ENCODE results near the genes EPHB2 and ELOA.

GRCh38 chr1:22637781-22638209 is 1.4 kb downstream of the C1QA start:
- PRO-cap = no peak
- RAMPAGE, long total RNA, 2 experiments = no peak in any of the 2 experiments

DNA sequence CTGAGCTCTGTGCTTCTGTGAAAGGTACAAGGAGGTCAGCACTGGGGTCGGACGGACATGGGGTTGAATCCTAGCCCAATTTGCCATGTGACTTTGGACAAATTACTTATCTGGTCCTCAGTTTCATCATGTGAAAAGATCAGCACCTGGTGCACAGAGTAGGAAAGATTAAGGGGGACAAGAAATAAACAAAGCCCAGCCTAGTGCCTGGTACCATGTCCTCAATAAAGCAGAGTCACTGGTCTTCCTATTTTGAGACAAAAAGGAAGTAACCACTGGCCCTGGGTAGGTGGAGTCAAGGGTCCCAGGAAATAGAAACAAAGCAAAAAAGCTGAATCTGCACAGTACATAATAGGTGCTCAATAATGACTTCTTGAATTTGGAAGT is 2.0 kb upstream of the EPHB2 start:
- PRO-cap = no peak
- RAMPAGE, long total RNA, 2 experiments = no peak in any of the 2 experiments

- PRO-cap = unidirectional peak, plus-strand start at chr1:22710839
- RAMPAGE, long total RNA, 2 experiments = no peak in any of the 2 experiments
Measured at GRCh38 chr1:22710439-22711453, at the start of gene EPHB2. Gene EPHB2, plus strand, starts transcription at chr1:22710839.

DNA sequence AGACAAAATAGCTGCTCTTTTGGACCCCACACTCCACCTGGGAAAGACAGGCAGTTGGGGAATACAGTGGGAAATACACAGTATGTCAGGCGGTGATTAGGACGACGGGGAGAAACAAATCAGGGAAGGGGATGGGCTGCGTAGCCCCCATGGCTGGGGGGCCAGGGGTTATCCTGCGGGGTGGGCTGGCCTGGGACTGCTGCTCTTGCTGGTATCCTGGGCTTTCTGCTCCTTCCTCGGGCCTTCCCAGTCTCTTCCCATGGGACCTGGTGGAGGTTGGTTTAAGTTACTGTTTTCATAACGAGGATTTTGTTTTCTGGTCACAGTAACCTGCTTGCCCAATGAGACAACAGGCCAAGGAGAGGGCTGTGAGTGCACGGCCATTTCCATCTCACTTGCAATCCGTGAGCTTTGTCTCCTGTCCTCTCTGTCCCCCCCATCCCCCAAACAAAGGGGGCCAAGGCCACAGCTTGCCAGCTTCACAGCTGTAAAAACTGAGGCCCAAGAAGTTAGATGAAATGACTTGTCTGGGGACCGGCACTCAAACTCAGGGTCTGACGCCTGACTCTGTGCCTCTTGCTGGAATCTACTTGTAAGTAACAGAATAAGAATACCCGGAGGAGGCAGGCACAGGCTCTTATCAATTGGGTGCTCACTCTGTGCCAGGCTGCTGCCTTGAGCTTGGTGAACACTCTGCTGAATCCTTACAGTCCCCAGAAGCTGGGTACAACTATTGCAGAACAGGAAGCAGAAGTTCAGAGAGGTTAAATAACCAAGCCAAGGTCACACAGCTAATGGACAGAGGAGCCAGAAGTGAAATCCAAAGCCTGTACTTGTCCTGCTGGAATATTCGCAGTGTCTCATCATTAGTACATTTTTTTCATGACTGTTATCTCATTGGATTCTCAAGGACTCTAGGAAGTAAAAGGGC is 85.8 kb downstream of the EPHB2 start:
- PRO-cap = no peak
- RAMPAGE, long total RNA, 2 experiments = no peak in any of the 2 experiments

GRCh38 chr1:22829824-22830769 is 119.5 kb downstream of the EPHB2 start:
- PRO-cap = no peak
- RAMPAGE, long total RNA, 2 experiments = no peak in any of the 2 experiments

DNA sequence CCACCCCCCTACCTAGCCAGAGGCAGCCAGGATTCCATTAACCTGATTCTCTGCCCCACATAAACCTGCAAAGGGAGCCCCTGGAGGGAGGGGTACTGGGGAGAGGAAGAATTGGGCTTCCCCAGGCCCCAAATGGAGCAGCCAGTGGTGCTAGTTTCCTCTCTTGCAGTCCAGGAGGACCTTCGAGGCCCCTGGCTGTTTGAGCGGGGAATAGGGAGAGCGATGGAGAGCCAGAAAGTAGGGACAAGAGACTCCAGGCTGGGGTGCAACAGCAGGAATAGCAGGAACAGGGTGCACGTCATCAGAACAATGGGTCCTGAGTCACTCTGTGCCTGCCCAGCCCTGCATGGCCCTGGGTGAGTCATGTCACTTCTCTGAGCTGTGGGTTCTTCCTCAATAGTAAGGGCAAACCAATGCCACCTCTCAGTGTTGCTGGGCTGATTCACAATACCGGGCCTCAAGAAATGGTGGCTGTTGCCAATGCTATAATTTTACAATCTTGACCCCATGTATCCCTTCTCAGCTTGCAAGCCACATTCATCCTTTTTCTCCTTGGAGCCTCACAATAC is 121.3 kb downstream of the EPHB2 start:
- PRO-cap = no peak
- RAMPAGE, long total RNA, 2 experiments = no peak in any of the 2 experiments

- PRO-cap = no peak
- RAMPAGE, long total RNA, 2 experiments = no peak in any of the 2 experiments
Measured at GRCh38 chr1:23099640-23100657, 80.7 kb downstream of the KDM1A start.

DNA sequence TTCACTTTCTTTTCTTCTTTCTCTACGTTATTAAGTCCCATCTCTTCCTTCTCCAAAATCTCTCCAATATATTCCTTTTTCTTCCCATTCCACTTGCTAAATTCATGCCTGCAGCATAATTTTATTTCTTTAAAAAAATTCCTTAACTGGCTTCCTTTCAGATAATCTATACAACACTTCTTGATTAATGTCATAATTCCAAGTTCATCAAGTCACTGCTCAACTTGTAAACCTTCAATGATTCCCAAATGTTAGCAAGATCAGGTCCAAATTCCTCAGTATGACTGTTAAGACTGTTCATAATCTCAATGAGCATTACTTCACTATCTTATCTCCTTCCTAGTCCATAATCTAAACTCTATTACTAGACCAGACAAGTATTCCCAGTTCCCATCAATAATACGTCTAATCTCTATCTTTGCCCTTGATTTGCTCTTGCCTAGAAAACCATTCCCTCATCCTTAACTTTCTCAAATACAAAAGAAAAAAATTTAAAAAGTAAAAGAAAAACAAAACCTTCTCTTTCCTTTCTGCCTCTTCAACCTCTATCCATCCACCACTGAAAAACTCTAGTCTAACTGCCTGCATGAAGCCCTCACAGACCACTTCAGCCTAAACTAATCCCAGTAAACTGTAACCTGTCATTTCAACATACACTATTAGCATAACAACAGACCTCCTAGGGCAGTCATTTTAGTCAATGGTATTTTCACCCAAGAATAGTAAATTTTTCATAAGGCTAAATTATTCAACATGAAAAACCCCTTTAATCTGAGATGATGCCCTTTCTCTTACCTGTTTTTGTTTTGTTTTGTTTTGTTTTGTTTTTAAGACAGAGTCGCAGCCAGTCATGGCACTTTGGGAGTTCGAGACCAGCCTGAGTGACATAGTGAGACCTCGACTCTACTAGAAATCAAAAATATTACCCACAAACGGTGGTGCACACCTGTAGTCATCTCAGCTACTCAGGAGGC is 64.2 kb downstream of the HTR1D start:
- PRO-cap = no peak
- RAMPAGE, long total RNA, 2 experiments = start-site peak on the minus strand in 1 of 2 experiments, centred at position 233 of the sequence, 8 reads per replicate

GRCh38 chr1:23187482-23188125 is 29.7 kb downstream of the HTR1D start:
- PRO-cap = no peak
- RAMPAGE, long total RNA, 2 experiments = no peak in any of the 2 experiments

- PRO-cap = no peak
- RAMPAGE, long total RNA, 2 experiments = no peak in any of the 2 experiments
Measured at GRCh38 chr1:23196525-23197308, 20.6 kb downstream of the HTR1D start.

DNA sequence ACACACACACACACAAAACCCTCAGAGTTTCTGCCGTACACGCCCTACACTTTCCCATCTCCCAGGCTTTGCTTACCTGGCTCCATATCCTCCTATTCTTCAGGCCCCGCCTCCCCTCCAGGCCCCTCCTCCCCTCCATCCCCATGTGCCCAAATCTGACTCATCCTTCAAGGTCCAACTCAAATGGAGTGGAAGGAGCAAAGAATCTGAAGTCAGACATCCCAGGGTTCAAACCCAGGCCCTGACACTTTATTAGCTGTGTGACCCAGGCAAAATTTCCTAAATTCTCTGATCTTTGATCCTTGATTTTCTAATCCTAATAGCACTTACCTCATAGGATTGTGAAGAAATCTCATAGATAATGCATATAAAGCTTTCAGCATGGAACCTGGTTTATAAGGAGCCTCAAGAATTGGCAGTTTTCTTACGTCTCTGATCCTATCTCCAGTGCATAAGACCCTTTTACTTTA is 3.8 kb upstream of the E2F2 start:
- PRO-cap = no peak
- RAMPAGE, long total RNA, 2 experiments = no peak in any of the 2 experiments

DNA sequence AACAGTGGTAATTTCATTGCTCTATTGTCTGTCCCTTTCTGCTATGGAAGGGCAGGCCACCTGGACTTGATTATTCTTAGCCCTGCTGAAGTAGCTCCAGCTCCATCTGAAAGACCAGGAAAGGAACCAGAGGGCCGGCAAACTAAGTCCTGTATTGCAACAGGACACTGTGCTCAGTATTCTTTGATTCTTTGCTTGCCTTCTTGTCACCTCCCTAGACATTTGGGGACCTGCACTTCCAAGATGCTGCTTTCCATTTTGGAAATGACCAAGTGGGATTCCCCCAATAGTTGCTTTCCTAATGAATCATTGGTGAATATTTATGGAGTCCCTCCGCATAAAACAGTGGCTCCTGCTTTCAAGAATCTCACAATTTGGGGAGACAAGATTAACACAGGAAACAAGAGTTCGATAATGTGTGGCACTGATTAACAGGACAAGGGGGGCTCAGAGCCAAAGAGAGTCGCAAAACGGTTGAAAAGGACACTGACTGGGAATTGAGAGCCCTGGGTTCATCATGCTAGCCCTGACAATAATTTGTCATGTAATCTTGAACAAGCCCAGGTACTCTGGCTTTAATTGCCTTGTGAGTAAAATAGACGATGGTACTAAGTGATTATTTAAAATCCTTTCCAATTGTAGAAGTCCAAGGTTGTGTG is 1.3 kb upstream of the ID3 start:
- PRO-cap = no peak
- RAMPAGE, long total RNA, 2 experiments = no peak in any of the 2 experiments

DNA sequence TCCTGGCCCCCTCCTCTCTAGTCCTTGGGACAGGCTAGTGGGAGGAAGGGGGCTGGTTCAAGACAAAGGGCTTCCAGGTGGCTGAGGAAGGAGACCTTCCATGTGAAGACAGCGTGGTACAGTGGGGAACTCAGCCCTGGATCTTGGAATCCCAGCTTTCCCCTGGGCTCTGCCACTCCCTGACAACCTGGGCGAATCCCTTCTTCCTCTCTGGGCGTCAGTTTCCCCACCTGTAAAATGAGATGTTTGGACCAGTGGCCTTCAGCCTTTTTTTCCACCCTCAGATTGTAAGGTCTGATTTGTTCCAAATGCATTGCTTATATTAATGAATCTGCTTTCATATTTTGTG is 9.9 kb upstream of the ID3 start:
- PRO-cap = no peak
- RAMPAGE, long total RNA, 2 experiments = no peak in any of the 2 experiments

DNA sequence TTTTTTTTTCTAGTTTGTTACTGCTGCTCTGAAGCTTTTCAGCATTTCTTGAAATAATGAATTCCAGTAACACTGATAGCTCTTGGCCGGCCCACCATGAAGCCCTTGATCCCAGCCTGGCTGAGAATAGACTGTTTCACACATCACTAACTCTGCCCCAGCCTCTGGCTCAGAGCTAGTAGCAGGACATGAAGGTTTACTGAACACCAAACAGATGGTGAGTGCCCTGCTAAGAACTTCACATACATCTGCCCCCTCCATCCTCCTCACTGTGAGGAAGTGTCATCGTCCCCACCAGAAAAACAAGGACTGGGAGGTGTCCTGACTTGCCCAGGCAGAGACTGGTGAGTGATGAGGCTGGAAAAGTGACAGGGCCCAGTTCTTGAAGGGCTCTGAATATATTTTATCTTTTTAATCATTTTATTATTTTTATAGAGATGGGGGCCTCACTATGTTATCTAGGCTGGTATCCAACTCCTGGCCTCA is 33.2 kb upstream of the ID3 start:
- PRO-cap = no peak
- RAMPAGE, long total RNA, 2 experiments = no peak in any of the 2 experiments

DNA sequence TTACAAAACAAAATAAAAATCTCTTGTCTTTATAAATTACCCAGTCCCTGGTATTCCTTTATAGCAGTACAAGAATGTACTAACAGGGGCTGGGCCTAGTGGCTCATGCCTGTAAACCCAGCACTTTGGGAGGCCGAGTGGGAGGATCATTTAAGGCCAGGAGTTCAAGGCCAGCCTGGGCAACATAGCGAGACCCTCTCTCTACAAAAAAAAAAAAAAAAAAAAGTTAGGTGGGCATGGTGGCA is 36.5 kb upstream of the ID3 start:
- PRO-cap = no peak
- RAMPAGE, long total RNA, 2 experiments = no peak in any of the 2 experiments

DNA sequence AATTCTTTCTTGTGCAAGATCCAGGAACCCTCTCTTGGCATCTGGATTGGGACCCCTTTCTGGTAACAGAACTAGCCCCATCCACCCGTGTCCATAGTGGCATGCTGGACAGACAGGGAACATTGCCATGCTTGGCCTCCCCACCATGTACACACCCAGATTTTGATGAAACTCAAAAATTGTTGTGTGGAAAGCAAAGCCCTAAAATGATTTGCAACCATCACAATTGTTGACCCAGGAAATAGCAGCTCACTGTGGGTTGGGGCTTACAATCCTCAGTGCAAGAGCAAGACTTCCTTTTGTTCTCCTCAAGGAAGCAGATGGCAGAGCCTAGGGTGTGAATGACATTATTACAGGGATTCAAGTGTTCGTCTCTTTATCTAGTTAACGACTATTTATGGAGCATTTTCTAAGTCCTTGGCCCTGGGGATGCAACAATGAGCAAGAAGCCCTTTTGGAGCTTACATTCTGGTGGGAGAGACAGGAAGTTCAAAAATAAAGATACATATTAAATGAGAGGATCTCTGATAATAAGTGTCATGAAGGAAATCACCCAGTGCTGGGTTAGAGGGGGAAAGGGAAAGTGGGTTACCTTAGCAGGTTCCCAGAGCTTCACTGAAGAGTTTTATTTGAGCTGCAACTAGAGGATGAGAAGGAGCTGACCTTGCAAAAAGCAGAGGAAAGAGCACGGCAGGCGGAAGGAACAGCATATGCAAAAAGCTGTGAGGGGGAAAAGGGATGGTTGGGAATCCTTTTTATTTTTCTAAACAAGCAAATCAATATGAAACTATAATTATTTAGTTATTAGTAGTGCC is 38.4 kb upstream of the ID3 start:
- PRO-cap = no peak
- RAMPAGE, long total RNA, 2 experiments = no peak in any of the 2 experiments

GRCh38 chr1:23611836-23612380 is 52.6 kb upstream of the ID3 start:
- PRO-cap = no peak
- RAMPAGE, long total RNA, 2 experiments = no peak in any of the 2 experiments

GRCh38 chr1:23695558-23696747 is 4.3 kb downstream of the RPL11 start:
- PRO-cap = no peak
- RAMPAGE, long total RNA, 2 experiments = no peak in any of the 2 experiments

DNA sequence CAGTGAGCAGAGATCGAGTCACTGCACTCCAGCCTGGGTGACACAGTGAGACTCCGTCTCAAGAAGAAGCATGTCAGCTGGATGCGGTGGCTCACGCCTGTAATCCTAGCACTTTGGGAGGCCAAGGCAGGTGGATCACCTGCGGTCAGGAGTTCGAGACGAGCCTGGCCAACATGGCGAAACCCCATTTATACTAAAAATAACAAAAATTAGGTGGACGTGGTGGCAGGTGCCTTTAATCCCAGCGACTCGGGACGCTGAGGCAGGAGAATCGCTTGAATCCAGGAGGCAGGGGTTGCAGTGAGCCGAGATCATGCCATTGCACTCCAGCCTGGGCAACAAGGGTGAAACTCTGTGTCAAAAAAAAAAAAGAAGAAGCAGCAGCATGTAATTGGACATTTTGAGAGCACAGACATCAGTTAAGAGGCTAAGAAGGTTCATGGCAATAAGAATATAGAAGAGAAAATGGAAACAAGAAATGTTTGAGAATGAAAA is 11.9 kb upstream of the ELOA start:
- PRO-cap = no peak
- RAMPAGE, long total RNA, 2 experiments = start-site peak on the plus strand in 1 of 2 experiments, centred at position 100 of the sequence, 5 reads per replicate

DNA sequence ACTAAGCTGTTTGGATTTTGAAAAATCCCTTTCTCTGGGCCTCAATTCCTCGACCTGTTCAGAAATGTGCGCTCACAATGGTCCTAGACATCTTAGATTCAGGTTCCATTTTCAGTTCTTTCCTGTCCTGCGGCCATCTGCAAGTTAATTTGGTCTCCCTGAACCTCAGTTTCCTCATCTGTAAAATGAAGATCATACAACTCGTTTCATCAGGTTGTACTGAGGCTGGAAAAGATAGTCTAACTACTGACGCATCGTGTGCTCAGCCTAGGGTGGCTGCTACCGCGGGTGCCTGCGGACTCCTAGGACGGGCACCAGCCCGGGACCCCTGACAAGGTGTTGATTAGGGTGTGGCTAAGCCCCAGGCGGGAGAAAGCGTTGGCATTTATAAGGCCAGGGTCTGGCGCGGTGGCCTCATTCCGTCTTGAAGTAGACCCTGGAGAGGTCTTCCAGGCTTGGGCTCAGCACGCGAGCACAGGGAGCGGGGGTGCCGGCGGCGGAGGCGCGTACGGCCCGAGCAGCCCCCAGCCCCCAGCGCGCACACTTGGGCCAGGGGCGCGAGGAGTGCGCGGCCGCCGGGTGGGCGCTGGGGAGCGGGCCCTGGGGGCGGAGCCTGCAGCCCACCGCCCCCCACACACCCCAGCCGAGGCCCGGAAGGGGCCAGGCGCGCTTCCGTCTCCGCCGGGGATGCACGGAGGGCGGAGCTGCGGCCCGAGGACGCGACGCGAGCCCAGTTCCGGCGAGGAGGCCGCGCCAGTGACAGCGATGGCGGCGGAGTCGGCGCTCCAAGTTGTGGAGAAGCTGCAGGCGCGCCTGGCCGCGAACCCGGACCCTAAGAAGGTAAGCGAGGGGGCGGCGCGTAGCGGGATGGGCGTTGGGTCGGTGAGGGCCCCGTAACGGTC is at the start of gene ELOA:
TSS of gene ELOA (plus strand) at position 733 of the 902 bp plus-strand sequence.
- PRO-cap = bidirectional peak, plus-strand start at position 733 of the sequence, minus-strand start at position 689 of the sequence
- RAMPAGE, long total RNA, 2 experiments = start-site peak on the plus strand in 2 of 2 experiments, centred at positions 730 to 744 of the sequence, 192 to 577 reads per replicate